HT-29 (cell line): ENCODE measurements around the genes CXCL5, CXCL2, EREG, THAP6, NAAA and SDAD1.

DNA sequence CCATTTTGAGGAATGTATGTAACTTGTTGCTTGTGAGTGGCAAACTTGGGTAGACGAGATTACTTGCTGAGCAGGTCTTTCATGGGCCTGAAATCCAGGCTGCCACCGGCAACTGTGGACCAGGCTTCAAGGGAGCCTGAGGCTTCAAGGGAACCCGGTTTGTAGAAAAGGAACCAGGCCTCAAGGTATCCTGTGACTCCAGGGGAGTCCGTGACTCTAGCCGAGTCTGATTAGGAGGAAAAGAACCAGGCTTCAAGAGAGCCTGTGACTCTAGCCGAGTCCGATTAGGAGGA is 49.9 kb upstream of the RASSF6 start:
- RAMPAGE, long total RNA = no peak

GRCh38 chr4:73676776-73677361 is 56.6 kb upstream of the RASSF6 start:
- RAMPAGE, long total RNA = no peak

- RAMPAGE, long total RNA = no peak
Observed at GRCh38 chr4:73998157-73999178, at the start of gene CXCL5. Gene CXCL5, minus strand, starts transcription at chr4:73998677.

- RAMPAGE, long total RNA = no peak
Observed at GRCh38 chr4:74099044-74099357, at the start of gene CXCL2. Gene CXCL2, minus strand, starts transcription at chr4:74099195.

- RAMPAGE, long total RNA = no peak
Observed at GRCh38 chr4:74167591-74167919, 9.6 kb downstream of the MTHFD2L start.

DNA sequence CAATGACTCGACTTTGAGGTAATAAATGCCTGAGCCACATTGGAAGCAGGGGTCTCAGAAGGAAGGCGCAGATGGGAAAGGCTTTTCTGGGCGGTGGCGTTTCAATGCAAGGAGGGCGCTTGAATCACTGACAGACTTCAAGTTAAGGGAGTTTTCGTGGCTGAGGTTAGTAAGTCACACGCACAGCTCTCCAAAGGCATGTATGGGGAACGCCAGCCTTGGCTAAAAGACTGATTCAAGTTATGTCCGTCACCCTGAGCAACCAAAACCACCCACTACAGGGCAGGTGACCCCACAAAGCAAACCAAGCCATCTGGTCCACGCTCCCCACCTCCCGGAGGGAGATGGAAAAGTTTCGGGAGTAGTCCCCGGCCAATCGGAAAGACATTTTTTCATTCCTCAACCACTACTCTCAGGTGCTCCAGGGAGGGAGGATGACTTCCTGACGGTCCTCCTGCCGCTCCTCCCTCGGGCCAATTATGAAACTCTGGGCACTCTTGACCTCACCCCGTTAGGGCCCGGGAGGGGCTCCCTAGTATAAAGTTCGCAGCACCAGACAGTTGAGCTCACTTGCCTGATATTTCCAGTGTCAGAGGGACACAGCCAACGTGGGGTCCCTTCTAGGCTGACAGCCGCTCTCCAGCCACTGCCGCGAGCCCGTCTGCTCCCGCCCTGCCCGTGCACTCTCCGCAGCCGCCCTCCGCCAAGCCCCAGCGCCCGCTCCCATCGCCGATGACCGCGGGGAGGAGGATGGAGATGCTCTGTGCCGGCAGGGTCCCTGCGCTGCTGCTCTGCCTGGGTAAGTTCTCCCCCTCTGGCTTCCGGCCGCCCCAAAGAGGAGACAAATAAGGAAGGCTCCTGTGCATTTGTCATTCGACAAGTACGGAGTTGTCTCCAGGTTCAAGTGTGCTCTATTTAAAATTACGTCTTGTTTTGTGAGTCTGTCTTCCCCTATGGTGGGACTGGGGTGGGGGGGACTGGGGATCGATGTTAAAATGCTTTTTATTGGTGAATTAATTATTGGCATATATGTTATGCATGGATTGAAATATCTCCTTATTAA is at the start of gene EREG:
Gene EREG (plus strand): TSS at position 569 of the 1,063 bp plus-strand sequence.
- RAMPAGE, long total RNA = no peak

DNA sequence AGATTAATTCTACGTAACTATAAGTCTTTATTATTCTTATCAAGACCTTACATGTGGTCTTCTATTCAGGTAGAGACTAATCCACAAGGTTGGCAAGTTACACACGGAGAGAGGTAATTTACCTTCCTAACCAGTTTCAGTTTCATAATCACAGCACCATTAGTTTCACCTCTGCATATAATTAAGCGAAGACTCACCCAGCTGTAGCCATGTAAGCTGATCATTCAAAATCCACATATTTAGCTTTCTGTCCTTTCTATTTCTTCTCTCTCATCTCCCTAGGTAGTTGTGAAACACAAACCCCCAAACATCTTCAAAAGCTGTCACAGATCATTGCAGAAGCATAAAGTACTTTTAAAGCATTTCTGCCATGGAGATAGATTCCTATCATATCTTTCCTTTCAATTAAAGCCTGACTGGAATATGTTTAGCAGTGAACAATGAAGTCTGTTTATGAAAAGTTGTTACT is 78.5 kb downstream of the BTC start:
- RAMPAGE, long total RNA = no peak

GRCh38 chr4:74935017-74935418 is 2.1 kb downstream of the PARM1 start:
- RAMPAGE, long total RNA = no peak

DNA sequence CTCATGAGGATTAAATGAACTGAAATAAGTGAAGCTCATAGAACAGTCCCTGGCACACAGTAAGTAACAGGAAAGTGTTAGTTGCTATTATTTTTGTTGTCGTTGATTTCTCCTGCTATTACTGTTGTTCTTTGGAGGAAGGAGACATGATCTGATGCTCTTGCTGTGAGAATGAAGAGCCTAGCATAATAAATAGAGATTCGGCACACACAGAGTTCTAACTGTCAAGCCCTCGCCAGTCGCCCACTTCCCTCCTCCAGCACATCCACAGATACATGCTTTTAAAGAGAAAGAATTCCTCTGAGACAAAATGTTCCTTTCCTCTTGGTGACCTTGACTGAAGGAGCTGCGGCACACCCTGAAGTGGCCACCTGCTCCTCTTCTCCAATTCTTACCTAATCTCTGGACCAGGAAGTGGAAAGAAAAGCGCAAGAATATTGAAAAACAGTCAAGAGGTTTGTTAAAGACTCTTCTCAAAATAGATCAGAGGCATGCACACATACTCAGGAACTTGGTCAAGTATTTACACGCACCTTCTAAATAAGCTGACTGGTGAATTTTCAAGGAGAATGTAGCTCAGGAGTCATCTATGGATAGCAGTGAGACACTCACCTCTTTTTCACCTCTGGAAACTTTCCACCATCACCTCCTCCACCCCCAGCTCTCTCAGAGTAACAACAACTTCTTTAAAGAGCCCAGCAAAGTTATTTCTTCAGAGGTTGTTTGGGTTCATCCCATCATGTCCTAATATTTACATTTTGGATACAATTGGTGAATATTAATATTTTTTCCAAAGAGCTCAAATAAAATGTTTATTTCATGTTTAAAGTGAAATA is 95.4 kb downstream of the PARM1 start:
- RAMPAGE, long total RNA = no peak

- RAMPAGE, long total RNA = no peak
Observed at GRCh38 chr4:75048630-75049385, 115.9 kb downstream of the PARM1 start.

GRCh38 chr4:75514145-75515267 is at the start of gene THAP6:
Gene THAP6, plus strand, starts transcription at chr4:75514473.
- RAMPAGE, long total RNA = no peak

- RAMPAGE, long total RNA = no peak
Observed at GRCh38 chr4:75639022-75639661, 8.8 kb upstream of the CDKL2 start.

DNA sequence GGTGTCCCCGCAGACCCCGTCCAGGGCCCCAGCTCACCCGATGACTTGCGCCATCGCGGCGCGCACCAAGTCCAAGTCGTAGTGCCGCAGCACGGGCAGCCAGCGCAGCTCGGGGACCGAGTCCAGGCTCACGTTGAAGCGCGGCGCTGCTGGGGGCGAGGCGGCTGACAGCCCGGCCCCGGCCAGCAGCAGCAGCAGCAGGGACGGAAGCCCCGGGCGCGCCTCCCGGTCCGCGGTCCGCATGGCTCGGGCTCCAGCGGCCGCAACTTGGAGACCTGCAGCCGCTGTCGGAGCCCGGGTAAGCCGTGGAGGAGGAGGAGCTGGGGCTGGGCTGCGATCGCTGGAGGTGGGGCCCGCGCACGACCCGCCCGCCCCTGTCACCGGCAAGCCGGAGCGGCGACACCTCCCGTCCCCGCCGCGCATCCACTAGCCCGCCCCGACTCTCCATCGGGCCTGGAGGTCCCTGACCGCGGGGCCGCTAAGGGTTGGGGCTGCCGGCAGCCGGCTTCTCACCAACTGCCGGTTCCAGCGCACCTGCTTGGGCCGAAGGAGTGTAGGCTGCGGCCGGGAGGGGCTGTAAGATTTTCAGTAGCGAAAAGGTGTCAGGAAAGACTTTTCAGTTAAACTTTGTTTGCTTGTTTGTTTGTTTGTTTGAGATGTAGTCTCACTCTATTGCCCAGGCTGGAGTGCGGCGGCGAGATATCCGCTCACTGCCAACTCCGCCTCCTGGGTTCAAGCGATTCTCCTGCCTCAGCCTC is at the start of gene NAAA:
Gene NAAA (minus strand): TSS at position 307 of the 758 bp plus-strand sequence.
- RAMPAGE, long total RNA = no peak

- RAMPAGE, long total RNA = no peak
Observed at GRCh38 chr4:75989878-75990484, 764 bp downstream of the SDAD1 start.

- RAMPAGE, long total RNA = start-site peak on the minus strand at chr4:75990910-75990951, 45 and 99 reads in 2 replicates
Observed at GRCh38 chr4:75990632-75991236, at the start of gene SDAD1. Gene SDAD1, minus strand, starts transcription at chr4:75990945.

GRCh38 chr4:76211485-76212465 is 1.8 kb downstream of the SCARB2 start:
- RAMPAGE, long total RNA = no peak

GRCh38 chr4:76579908-76580600 is 145.0 kb downstream of the SHROOM3 start:
- RAMPAGE, long total RNA = no peak

- RAMPAGE, long total RNA = no peak
Observed at GRCh38 chr4:76688011-76688703, 209.8 kb downstream of the SOWAHB start.

DNA sequence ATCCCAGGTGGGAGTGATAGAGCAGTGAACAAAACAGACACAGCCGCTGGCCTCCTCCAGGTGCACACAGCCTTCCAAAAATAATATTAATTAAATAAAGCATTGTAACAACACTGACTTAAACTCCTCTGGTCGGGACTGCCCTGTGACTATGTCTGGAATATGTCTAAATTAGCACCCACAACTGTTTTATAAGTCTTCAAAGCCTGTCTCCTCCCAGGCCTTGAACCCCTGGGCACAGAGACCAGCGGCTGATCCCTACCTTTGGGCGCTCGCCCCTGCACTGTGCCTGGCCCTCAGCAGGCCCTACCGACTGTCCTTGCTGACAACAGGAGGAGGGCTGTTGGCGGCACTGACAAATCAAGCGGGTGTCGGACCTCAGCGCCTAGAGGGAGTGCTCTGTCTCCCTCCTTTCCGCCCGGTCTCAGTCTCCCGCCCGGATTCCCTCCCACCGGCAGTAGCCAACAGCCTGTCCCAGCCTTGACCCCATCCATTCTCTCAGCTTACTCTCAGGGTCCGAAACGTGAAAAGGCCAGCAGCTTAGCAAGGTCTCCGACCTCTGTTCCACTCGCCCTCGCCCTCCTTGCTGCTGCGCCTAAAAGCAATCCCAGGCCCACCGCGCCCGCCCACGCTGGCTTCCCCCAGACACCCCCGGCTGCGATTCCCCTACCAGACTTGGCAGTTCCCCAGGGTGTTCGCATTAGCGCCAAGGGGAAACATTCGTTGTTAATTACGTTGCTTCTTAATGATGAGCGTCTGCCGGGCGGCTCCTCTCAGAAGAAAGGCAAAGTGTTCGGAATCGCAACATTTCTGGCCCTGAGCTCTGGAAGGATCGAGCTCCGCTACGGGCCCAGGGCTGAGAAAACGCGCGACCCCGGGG is 96.3 kb downstream of the SOWAHB start:
- RAMPAGE, long total RNA = no peak

GRCh38 chr4:76956957-76957325 is 7.4 kb downstream of the SEPTIN11 start:
- RAMPAGE, long total RNA = no peak